Jejunum (tissue), 1 donor: ENCODE data around the genes TSPAN4 and MOB2.

DNA sequence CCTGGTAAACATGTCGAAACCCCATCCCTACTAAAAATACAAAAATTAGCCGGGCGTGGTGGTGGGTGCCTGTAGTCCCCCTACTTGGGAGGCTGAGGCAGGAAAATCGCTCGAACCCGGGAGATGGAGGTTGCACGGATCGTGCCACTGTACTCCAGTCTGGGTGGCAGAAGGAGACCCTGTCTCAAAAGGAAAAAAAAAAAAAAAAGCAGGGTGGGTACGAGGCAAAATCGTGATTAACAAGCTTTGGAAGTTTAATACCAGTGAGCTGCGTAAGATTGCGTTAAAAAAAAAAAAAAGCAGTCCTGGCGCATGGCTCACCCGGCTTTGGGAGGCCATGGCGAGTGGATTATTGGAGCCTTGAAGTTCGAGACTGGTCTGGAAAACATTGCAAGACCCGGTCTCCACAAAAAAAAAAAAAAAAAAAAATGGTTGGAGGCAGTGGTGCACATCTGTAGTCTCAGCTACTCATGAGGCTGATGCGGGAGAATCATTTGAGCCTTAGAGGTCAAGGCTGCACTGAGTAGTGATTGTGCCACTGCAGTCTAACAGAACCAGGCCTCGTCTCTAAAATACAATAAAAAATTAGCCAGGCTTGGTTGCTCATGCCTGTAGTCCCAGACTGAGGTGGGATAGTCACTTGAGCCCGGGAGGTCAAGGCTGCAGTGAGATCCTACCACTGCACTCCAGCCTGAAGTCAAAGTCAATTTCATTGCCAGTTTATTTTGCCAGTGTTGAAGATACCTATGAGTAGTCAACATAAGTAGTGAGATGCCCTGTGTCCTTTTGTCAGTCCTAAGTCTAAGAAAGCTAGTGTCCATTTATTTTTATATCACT lies 1.1 kb downstream of the RPLP2 start:
- PRO-cap = no peak

DNA sequence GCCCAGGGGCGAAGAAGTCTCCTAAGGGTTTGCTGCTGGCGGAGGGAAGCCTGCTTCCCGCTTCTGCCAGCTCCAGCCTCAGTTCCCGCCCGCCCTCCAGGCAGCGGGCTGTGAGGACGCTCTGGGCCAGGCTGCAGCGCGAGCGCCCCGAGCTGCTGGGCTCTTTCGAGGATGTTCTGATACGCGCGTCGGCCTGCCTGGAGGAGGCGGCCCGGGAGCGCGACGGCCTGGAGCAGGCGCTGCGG lies 2.1 kb downstream of the CRACR2B start:
- PRO-cap = no peak

GRCh38 chr11:842624-843553 lies at the start of gene TSPAN4:
TSPAN4 (plus strand) TSS chr11:842852.
- PRO-cap = bidirectional peak, plus-strand start at chr11:842869, minus-strand start at chr11:842529

DNA sequence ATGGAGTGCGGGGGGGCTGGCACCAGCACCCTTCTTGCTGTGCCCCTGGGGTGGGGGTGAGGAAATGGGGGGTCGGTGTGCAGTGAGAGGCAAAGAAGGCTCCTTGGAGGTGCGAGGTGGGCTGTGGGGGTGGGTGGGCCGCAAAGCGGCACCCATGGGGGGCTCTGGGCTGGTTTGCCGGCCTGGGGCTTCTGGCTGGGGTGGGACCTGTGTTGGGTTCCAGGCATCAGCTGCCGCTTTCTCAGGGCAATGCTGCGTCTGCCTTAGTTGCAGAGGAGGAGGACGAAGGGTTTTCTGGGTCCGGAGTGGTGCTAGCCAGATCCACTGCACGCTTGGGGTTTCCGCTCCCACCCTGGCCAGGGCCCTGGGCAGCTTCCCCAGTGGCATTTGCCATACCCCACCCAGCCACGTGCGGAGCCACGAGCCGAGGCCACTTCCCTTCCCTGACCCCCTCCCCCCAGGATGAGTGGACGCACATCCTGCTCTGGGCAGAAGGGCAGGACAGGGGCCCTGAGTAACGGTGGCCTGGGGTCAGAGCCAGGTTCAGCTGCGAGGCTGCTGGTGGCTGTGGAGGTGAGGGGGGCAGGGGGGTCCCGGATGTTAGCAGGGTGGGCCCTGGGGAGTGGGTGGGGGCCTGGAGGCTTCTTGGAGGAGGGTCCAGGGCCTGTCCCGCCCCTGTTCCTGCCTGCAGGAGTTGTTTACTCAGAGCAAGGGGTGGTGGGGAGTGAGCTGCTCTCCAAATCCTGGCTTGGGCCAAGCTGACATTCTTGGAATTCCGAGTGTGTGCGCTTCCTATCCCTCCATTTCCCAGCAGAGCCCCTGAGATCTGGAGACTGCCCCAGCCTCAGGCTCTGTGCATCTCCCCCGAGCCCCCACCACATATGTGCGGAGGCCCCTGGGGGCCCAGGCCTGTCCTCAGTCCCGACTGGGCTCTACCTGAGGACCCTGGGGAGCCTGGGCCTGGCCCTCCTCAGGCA lies 1.2 kb downstream of the TSPAN4 start:
- PRO-cap = bidirectional peak, plus-strand start at position 540 of the sequence, minus-strand start at position 389 of the sequence; unidirectional peak, plus-strand start at position 813 of the sequence

GRCh38 chr11:910948-912049 lies 689 bp upstream of the CHID1 start:
- PRO-cap = no peak

DNA sequence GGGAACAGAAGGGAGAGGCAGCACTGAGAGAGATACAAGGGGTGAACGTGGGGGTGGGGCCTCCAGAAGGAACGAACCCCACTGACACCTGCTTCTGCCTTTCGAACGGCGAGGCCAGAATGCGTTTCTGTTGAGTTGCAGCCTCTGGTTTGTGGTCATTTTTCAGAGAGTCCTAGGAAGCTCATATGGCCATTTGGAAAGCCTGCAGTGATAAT lies 6.2 kb upstream of the CHID1 start:
- PRO-cap = no peak

GRCh38 chr11:955279-956226 lies 29.9 kb downstream of the AP2A2 start:
- PRO-cap = no peak

GRCh38 chr11:1000052-1000367 lies 36.5 kb downstream of the MUC6 start:
- PRO-cap = no peak

- PRO-cap = no peak
Measured at GRCh38 chr11:1008981-1009311, 27.6 kb downstream of the MUC6 start.

DNA sequence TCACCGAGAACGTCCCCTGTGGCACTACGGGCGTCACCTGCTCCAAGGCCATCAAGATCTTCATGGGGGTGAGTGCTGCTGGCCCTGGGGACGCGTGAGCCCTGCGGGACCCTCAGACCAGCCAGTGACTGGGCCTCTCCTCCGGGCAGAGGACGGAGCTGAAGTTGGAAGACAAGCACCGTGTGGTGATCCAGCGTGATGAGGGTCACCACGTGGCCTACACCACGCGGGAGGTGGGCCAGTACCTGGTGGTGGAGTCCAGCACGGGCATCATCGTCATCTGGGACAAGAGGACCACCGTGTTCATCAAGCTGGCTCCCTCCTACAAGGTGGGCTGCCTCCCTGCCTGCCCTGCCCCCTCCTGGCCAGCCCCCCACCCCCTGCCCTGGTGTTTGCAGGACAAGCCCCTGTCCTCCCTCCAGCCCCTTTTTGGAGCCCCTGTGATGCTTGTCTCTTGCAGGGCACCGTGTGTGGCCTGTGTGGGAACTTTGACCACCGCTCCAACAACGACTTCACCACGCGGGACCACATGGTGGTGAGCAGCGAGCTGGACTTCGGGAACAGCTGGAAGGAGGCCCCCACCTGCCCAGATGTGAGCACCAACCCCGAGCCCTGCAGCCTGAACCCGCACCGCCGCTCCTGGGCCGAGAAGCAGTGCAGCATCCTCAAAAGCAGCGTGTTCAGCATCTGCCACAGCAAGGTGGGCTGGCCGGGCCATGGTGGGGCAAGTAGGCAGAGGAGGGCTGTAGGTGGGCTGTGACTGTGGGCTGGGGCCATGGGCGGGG lies 51.5 kb upstream of the MUC6 start:
- PRO-cap = no peak

GRCh38 chr11:1089634-1090280 lies 53.2 kb upstream of the MUC6 start:
- PRO-cap = no peak

GRCh38 chr11:1092314-1093090 lies 56.0 kb upstream of the MUC6 start:
- PRO-cap = unidirectional peak, plus-strand start at chr11:1092714

- PRO-cap = no peak
Measured at GRCh38 chr11:1094446-1095512, 58.3 kb upstream of the MUC6 start.

GRCh38 chr11:1203390-1204276 lies 19.2 kb upstream of the MUC5B start:
- PRO-cap = no peak

GRCh38 chr11:1218273-1218585 lies 4.6 kb upstream of the MUC5B start:
- PRO-cap = no peak

- PRO-cap = bidirectional peak, plus-strand start at chr11:1383061, minus-strand start at chr11:1382973; bidirectional peak, plus-strand start at chr11:1383470, minus-strand start at chr11:1383372
Measured at GRCh38 chr11:1382726-1383744, 6.7 kb upstream of the BRSK2 start.

DNA sequence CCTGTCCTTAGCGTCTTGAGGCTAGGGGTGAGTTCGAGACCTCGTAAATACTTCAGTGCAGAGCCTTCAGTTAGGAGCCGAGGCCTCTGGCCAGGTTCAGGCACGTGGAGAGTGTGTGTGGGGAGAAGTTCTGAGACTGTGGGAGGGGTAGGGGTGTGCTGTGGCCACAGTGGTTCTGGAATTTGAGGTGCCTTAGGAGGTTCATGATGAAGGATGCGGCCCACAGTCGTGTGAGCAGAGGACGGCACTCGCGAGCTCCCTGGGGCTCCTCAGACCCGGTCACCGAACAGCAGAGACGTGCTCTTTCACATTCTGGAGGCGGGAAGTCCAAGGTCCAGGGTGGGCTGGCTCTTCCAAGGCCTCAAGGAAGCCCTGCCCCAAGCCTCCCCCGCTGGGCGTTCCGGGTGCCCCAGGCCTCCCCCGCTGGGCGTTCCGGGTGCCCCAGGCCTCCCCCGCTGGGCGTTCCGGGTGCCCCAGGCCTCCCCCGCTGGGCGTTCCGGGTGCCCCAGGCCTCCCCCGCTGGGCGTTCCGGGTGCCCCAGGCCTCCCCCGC lies 33.6 kb downstream of the BRSK2 start:
- PRO-cap = no peak

- PRO-cap = no peak
Measured at GRCh38 chr11:1448195-1448686, 38.3 kb downstream of the MOB2 start.

DNA sequence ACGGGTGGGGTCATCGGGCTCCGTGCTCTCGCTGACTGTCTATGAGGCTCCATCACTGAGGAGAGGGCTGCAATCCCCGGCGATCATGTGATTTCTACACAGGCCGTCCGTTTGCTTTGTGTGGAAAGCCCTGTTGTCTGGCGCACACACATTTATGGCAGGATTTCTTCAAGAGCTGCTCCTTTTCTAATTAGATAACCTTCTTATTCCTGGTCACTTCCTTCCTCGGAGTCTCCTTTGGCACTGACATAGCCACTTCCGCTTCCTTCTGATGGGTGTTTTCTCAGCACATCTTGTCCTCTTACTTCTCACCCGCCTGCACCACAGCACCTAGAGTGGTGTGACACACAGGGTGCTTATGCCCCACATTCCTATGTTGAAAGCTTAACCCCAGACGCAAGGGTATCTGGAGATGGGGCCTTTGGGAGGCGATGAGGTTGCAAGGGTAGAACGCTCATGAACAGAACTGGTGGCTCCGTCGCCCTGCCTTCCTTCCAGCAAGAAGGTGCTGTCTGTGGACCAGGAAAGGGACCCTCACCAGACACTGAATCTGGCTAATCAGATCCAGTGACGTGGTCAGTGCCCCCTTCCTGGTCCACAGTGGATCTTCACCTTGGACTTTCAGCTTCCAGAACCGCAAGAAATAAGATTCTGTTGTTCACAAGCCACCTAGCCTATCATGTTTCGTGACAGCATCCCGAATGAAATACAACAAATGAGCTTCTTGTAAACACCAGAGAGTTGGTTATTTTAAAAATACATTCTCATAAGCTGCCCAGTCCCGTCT lies 9.3 kb downstream of the MOB2 start:
- PRO-cap = no peak

DNA sequence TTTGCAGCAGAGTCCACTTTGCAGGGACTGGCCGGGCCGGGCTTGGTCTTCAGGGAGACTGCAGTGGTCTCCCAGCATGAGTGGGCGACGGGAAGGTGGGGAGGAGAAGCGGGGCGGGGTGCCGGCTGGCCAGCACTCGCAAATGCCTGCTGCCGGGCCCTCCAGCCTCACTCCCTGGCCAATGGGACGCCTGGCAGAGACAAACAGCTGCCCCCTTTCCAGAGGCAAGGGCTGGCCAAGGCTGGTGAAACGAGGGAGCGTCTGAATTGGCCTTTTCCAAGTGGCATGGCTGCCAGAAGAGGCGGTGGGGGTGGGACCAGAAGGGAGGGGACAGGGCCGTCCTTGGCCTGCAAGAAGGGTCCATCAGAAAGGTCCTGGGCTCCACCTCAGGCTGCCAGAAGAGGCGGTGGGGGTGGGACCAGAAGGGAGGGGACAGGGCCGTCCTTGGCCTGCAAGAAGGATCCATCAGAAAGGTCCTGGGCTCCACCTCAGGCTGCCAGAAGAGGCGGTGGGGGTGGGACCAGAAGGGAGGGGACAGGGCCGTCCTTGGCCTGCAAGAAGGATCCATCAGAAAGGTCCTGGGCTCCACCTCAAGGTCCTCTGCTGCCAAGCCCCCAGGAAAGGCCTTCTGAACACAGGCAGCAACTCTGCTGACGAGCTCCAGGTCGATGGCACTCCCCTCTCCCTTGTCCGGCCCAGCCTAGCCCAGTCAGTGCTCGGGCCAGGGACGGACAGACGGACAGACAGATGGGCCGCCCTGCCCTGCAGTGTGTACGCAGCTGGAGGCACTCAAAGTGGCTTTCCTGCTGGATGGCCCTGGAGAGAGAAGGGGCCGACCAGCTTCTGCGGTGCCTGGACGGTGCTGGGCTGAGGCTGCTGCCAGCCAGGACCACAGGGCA lies at the start of gene MOB2:
TSS of gene MOB2 (minus strand) at position 301 of the 899 bp plus-strand sequence.
- PRO-cap = no peak